Temporal lobe (tissue), 2 donors: ENCODE measurements around a stretch of chr21.

- RAMPAGE, long total RNA, result no peak
Observed at GRCh38 chr21:25983617-25984357, 186.8 kb downstream of the APP start.

DNA sequence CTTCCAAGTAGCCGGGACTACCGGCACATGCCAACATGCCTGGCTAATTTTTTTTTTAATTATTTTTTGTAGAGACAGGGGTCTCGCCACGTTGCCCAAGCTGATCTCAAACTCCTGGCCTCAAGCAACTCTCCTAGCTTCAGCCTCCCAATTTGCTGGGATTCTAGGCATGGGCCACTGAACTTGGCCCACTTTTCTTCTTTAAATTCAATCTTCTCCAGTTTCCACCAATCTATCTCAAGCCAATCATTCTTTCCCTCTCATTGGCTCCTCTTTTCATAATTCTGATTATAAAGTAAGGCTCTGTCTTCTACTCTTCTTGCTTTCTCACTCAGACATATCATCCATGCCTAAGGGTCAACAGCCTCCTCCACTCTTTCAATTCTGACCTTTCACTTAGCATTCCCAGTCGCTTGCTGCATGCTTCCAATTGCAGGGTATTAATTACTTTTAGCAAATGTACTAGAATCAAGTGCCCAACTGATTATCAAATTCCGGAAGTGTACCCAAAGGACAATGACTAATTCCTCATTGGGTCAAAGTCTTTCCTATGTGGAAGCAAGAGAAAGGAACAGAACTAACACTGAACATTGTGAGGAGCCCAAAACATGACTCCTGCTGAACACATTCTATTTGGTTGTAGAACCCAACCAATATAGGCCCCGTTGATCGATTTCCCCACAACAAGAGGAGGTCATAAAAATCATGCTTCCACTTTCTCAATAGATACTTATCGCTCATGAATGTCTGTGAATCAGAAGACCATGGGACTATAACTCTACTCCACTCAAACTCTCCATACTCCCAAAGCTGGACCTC lies 101.9 kb downstream of the APP start:
- RAMPAGE, long total RNA, result no peak

DNA sequence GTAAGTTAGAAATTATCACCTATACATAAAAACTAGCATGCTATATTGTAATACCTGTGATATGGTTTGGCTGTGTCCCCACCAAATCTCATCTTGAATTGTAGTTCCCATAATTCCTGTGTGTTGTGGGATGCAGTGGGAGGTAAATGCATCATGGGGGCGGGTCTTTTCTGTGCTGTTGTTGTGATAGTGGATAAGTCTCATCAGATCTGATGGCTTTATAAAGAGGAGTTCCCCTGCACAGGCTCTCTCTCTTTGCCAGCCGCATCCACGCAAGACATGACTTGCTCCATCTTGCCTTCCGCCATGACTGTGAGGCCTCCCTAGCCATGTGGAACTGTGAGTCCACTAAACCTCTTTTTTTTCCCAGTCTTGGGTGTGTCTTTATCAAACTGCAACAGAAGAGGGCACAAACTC lies 10.3 kb downstream of the ADAMTS1 start:
- RAMPAGE, long total RNA, result no peak

- RAMPAGE, long total RNA, result no peak
Observed at GRCh38 chr21:26840194-26840706, 5.0 kb downstream of the ADAMTS1 start.

DNA sequence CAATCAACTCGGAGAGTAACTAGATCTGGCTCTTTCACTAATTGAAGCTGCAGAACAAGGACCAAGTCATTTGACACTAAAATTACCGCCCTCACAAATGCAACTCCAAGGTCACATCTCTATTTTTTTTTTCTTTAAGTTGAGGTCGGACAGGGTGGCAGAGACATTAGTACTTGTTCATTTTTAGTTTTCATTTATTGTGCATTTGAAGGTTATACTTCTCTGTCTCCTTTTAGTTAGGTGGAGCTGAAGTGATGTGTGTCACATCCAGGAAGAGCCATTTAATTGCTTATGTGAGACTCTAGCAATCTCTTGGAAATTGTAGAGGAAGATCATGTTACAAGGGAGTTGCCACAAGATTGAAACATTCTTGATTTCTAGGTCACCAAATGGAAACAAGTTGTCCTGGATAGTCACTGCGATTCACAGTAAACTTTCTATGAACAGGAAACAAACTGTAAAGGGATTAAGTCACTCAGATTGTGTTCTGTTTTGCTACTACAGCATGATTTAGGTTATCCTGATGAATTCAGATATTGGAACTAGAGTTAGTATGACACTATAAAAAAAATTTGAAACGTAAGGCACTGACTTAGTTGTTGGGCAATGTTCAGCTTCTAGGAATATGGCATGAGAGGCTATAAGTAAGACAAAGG lies 138.2 kb upstream of the ADAMTS5 start:
- RAMPAGE, long total RNA, result no peak

DNA sequence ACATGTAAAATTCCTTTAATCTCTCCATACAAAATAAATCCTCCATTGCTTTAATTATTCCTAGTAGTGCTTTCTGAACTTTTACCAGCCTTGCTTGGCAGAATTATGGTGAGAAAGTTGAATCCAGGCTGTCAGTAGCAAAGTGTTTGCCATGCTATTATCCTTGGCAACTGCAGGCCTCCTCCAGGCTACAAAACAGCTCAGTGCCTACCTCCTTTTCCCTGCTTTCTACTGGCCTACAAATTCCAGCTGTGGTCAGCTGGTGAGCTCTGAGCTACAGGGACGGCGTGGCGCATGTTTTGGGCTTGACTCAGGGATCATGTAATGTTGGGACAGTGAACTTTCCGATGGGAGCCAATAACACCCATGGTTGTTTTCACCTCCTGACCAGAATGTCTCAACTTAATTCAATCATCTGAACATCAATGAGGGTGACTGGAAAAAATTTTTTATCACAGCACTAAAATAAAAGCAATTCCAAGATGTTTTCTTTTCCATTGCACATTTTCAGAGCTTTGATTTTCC lies 456.2 kb upstream of the ADAMTS5 start:
- RAMPAGE, long total RNA, result no peak

GRCh38 chr21:27884734-27885094 lies 917.8 kb upstream of the ADAMTS5 start:
- RAMPAGE, long total RNA, result no peak

- RAMPAGE, long total RNA, result no peak
Observed at GRCh38 chr21:28256063-28256896, 628.9 kb downstream of the N6AMT1 start.

- RAMPAGE, long total RNA, result no peak
Observed at GRCh38 chr21:28674450-28675226, 210.5 kb downstream of the N6AMT1 start.

DNA sequence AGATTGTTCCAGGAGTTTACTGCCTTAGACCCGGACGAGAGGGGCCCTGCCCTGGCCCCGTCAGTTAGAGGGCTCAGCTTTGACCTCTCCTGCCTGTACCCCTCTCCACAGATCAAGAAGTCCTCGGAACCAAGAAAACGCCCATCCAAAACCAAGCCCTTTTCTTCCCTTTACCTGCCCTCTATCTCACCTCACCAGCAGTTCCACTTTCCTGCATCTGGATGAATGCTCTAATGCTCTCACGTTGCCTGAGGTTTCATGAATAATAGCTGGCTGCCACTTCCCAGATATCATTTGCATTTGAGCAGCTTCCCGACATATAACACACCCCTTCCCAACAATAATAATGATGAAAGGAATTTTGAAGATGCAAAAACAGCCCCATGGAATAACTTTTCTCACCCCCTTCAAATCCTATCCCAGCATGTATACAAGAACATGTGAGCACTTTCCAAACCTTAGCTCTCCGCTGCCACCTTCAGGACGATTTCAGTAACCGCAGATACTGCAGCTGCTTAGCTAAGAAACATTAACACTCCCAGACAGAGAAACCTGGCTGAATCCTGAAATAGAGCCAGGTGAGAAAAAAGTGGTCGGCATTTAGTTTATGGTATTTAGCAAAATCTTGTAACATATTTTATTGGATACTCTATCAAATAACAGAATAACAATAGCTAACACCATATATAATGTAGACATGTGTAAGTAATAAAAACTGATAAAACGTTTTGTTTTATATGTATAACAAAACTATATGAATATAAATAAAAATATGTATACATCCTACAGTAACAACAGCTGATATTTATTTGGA lies 139.6 kb downstream of the N6AMT1 start:
- RAMPAGE, long total RNA, result no peak

GRCh38 chr21:28770412-28771397 lies 114.5 kb downstream of the N6AMT1 start:
- RAMPAGE, long total RNA, result no peak

DNA sequence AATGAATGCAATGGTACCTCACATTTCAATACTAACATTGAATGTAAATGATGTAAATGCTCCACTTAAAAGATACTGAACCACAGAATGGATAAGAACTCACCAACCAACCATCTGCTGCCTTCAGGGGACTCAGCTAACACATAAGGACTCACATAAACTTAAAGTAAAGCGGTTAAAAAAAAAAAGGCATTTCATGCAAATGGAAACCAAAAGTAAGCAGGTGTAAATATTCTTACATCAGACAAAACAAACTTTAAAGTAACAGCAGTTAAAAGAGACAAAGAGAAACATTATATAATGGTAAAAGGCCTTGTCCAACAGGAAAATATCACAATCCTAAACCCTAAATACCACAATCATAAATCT lies 48.5 kb downstream of the N6AMT1 start:
- RAMPAGE, long total RNA, result no peak

GRCh38 chr21:29000055-29000734 lies 7.5 kb upstream of the LTN1 start:
- RAMPAGE, long total RNA, result no peak

DNA sequence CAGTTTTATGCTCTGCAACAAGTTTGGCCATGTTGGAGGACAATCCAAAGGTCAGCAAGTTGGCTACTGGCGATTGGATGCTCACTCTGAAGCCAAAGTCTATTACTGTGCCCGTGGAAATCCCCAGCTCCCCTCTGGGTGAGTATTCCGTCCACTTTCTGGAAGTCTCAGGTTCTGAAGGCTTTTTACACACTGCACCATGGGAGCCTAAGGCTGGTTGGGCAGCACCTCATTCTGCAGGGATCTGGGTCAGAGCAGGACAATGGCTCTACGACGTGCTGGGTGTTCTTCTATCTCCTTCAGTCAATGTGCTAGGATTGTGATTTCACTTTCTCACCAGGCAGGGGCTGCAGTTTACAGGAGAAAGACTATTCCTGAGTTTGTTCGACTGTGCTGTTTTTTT lies 19.0 kb upstream of the CCT8 start:
- RAMPAGE, long total RNA, result no peak

- RAMPAGE, long total RNA, result no peak
Observed at GRCh38 chr21:29175218-29176069, 45.0 kb downstream of the MAP3K7CL start.

GRCh38 chr21:29181713-29182061 lies 51.2 kb downstream of the MAP3K7CL start:
- RAMPAGE, long total RNA, result no peak

DNA sequence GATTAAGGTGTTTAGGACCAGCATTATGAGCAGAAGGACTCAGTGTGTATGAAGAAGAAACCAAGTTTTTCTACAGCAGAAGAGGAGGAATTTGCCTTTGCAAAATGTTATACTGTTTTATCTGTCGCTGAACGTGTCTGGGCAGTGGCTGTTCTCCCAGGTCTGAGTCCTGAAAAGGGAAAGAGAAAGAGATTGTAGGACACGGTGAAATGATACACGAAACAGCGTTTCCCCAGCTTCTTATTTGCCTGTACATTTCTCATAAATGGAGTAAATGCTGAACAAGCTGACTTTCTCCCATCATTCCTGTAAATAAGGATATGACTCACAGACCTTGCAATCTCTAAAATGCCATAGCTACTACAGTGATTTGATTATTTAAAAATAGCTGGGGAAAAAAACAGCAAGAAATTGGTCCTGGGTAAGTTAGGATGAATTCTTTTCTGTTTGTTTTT lies 51.6 kb downstream of the MAP3K7CL start:
- RAMPAGE, long total RNA, result no peak

- RAMPAGE, long total RNA, result no peak
Observed at GRCh38 chr21:29296381-29296770, 2.3 kb upstream of the BACH1 start.

DNA sequence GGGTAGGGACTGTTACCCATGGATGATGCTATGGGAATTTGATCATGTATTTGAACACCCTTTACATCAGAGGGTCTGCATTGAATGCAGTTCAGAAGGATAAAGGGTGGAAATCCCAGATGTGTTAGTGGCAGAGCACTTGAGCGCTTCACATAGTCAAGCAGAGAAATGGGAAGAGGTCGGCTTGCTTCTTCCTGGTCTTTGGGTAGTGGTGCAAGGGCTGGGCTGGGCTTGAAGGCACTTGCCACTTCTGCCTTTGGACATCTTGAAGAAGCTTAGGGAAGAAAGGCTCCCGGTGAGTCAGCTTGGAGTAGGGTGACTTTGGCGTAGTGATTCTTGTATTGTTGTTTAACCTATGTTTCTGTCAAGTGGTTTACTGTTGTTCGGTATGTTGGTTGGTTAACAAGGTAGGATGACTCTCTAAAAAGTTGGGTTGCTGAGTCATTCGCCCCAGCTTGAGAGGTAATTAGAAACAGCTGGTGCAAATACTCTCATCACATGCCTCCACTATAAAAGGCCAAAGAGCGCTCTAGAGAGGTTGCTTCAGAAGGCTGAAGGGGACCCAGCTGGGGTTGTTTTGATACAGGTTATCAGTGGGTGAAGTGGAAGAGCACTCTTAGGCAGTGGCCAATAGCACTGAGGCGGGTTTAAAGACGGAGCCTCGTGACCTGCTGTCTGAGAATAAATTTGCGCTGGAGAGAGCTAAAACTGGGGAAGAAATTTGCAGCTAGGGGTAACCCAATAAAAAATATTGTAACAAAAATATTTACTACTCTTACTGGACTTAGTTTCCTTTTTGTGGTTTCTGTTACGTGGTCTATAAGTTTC lies 1.4 kb downstream of the BACH1 start:
- RAMPAGE, long total RNA, result no peak

- RAMPAGE, long total RNA, result no peak
Observed at GRCh38 chr21:29384651-29385385, 86.1 kb downstream of the BACH1 start.